GM12892 (cell line): ENCODE measurements around a stretch of chr2.

- RRBS, result no CpG with 5 or more reads among the region's 9 CpGs
These were observed 188.2 kb downstream of the ARL4C start for GRCh38 chr2:234308499-234309280.

DNA sequence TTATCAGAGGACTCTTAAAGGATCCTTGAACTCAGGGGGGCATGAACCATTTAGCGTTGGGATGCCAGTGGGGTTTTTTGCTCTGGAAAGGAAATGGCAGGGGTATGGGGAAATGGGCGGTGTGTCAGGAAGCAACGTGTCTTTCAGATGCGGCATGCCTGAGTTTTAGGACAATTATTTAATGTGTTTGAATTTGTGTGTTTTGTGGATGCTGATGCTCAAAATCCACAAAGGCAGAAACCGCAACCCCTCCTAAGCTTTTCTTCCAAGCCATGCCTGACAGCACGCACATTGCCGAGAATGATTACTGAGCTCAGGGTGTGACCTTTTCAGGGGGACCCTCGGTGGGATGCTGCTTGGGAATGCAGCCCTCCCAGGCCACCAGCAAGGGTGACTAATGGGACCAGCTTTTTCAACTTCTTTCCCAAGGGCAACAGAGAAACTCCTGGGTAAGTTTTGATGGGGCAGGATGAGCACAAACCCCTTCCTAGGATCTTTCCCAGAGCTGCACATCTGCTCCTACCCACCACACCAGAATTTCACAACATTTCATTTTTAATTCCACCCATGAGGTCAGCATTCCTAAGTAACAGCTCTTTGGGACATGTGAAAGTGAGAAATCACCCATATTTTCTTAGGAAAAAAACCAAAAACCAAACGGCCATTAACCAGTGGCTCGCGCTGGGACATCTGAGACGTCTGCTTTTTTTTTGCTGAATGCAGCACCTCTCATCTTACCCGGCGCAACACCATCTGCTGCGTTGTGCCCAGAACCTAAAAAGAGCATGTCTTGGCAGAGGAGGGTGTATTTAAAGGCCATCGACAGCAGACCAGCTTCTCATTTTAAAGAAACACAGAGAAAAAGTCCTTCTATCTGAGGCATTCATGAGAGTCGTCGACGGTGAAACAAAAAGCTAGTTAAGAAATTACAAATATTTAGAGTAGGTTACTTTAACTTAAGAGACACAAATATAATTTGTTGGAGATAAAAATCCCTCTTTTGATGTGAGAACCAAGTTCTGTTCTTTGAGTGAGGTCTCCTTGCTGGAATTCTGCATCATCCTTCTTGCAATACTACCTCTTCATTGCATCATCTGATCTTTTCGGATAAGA, 119.0 kb downstream of the ARL4C start:
- RRBS, result no CpG with 5 or more reads among the region's 20 CpGs

- RRBS, result no CpG with 5 or more reads among the region's 2 CpGs
These were observed 52.7 kb downstream of the ARL4C start for GRCh38 chr2:234444162-234444579.

DNA sequence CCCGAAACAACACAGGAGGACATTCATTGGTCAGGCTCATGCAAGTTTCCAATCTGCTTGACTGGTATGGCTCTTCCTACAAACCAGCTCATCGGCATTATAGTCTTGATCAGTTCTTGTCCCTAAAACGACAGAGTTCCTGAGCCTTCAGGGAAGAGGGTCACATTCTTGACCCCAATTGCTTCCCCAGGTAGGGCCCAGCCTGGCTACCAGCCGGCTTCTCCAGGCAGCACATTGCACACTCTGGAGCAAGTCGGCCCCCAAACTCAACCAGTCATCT, 34.9 kb downstream of the ARL4C start:
- RRBS, result no CpG with 5 or more reads among the region's 5 CpGs

- RRBS, result no CpG with 5 or more reads among the region's 23 CpGs
These were observed 6.5 kb downstream of the ARL4C start for GRCh38 chr2:234489823-234491308.

- RRBS, result no CpG with 5 or more reads among the region's 25 CpGs
These were observed 1.8 kb downstream of the ARL4C start for GRCh38 chr2:234494760-234495804.

- RRBS, result no CpG with 5 or more reads among the region's 4 CpGs
These were observed 133.9 kb upstream of the ARL4C start for GRCh38 chr2:234630753-234631131.

GRCh38 chr2:234676174-234676467, 179.2 kb upstream of the ARL4C start:
- RRBS, result no CpG with 5 or more reads among the region's 2 CpGs

DNA sequence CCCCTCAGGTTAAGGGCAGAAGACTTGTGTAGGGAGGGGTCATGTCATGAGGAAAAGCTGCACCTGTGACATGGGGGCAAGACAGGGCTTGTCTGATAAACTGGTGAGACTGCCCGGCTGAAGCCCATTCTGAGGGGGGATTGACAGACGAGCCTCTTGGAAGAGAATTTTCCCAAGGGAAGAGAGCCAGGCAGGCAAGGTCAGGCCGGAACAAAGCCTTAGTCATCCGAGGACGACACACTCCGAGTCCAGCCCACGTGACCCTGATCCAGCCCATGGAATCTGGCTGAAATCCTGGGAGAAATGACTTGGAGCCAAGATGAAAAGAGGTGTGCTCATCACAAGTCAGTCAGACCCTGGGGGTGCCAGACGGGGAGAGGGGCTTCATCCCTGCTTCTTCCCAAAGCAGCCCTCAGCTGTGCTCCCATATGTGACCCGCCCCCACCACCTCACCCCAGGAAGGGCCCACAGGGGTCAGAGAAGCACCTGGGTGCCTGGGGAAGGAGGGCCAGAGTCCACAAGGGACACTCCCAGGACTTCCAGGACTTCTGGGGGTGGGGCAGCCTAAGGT, 88.4 kb upstream of the SH3BP4 start:
- RRBS, result no CpG with 5 or more reads among the region's 9 CpGs

DNA sequence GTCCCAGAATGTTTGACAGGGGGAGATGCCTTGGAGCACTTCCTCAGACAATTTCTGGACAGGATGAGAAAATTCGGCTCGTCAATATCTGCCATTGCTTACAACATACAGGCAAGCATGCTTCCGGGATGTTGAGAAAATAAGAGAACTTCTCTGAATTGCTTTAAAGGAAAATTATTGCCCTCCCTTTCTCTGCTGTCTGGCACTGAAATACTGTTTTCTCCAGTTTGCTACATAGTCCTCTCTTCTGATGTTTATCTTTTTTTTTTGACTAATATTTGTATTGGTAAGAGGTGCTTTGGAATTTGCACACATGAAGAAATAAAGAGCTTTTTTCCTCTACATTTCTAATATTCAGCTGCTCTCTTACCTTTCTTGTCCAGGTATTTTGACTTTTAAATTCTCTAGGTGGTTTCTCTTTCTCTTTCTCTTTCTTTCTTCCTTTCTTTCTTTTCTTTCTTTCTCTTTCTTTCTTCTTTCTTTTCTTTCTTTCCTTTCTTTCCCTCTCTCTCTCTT, 77.0 kb upstream of the SH3BP4 start:
- RRBS, result no CpG with 5 or more reads among the region's 3 CpGs

- RRBS, result no CpG with 5 or more reads among the region's 15 CpGs
These were observed 19.2 kb upstream of the SH3BP4 start for GRCh38 chr2:234932508-234933132.

DNA sequence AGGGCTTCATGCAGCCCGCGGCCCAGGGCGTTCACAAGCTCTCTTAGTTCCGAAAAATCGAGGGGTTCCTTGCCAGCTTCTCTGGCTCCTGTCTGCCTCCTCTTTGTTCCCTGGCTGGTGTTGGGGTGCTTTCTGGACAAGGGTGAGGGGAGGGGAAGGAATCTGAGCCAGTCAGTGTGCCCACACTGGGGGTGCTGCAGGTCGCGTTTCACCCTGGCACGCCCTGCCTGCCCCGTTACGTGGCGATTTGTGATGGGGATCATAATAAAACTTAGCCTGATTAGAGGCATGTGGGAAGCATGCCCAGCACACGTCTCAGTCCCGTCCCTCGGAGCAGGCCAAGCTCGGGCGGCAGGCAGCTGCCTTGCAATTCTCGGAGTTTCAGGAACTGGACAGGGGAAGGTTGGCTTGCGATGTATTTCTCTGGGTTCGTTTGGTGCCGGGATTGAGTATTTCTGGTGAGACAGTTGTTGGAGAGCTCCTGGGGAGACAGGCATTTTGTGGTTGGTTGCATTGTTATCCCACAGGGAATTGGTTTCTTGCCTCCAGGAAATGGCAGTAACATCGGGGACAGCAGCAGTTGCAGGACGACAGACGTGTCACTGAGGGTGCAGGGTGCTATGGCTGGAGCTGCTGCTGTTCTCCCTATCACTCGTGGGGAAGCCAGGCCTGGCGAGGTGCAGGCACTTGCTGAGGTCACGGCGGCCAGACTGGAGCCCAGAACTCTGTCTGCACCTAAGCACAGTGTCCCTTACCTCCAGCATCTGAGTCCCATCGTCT, 23.0 kb downstream of the SH3BP4 start:
- RRBS, result no CpG with 5 or more reads among the region's 28 CpGs

DNA sequence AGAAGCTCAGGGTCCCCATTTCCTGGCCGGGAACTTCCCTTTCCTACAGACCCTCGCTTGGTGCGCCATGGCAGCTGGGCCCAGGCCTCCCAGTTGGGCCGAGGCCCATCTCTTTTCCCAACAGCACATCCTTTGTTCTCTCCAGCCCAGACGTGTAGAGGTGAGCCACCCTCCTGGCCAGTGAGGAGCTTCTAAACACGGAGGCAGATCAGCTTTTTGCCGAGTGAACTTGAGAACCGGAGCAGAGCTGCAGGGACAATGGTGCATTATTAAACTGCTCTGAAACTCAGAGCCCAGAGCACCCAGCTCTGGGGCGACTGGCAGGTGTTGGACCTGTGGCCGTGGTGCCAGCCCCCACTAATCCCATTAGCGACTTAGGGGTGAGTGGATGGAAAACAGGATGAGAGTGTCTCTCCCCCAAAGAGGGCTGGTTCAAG, 25.4 kb downstream of the SH3BP4 start:
- RRBS, result no CpG with 5 or more reads among the region's 11 CpGs

DNA sequence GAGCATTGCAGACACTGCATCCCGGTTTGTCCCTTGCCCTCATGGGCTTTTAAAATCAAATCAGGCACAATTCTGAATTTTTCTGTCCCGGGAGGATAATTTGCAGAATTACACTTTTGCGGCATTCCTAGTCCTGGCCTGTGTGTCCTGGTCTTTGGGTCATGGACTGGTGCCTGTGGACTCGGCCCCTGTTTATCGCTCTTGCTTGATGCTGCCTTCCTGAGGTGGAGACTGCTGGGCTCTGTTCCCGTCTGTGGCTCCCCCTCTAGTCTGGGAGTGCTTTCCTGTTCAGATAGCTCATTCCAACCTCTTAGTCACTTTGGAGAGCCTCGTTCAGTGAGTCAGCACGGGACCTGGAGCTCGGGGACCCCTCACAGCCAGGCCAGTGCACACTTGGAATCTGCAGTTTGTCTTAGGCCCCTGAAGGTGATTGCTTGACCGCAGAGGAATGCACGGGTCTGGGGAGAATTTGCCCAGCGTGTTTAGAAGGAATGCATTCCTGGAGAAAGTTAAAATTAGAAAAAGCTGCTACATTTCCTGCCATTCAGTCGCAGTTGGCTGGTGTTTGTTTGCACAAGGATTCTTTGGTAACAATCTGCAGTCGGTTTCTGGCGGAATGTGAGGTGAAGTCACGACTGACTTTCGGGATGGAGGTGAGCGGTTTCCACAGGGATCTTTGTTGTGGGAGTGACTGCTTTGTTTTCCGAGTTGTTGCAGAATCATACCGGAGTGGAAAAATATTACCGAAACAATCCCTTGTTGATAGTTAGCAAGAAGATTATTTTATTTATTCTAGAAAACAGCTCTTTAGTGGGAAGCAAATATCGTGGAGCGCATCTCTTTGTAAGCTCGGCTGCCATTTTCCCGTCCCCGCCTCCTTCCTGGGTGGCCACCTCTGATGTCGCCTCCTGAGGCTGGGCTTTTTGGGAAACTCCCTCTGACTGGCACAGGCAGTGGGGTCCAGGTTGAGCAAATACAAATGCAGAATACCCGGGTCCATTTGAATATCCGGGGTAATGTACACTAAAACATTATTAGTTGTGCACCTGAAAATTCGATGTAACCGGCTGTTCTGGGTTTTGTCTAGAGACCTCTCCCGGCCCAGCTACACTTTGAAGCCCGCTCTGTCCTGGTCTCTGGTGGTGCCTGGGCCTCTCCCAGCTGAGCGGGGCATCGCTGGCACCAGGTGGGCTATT, 29.7 kb downstream of the SH3BP4 start:
- RRBS, result no CpG with 5 or more reads among the region's 35 CpGs

- RRBS, result no CpG with 5 or more reads among the region's 9 CpGs
These were observed 44.8 kb downstream of the SH3BP4 start for GRCh38 chr2:234996602-234996980.

GRCh38 chr2:234998265-234999543, 46.9 kb downstream of the SH3BP4 start:
- RRBS, result no CpG with 5 or more reads among the region's 34 CpGs

DNA sequence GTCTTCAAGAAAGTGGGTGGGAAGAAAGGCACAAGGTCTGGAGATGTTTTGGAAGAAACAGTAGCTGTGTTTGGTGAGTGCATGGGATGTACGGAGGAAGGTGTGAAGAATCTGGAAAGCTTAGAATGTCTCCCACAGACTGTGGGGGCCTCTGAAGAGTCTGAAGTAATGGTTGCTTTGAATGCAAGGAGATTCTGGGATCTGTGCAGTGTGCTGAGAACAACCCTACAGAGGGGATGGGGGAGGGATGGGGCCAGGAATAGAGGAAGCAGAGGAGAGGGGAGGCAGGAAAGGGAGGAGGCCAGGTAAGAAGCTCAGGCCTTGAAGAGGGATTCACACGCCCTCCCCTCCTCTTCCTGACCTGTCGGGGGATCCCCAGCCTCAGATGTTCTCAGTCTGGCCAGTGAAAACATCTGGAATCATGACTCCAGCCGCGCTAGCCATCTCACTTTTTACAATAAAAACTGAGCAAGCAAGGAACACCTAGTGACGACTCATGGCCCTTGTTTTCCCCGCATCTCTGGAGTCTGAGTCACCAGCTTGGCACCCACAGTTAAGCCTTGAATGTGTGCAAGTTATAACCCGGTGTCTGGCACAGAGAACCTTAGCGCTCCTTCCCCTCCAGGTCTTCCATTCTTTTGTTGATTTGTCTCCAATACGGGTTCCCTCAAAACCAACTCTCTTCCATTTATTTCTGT, 74.2 kb downstream of the SH3BP4 start:
- RRBS, result no CpG with 5 or more reads among the region's 10 CpGs

DNA sequence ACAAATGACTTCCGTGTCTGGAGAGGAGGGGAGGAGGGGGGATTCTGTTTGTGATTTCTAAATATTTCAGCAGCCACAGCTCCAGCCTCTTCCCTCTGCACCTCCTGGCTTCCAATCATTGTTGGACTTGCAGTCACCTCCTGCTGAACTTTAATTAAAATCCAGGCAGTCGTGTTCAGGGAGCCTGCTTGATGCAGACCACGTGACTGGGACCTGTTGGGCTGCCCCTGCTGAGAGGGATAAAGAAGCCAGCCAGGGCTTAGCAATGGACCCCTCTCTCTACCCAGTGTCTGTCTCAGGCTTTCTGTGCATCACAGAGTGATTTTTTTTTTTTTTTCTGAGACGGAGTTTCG, 115.1 kb downstream of the SH3BP4 start:
- RRBS, result no CpG with 5 or more reads among the region's 5 CpGs

DNA sequence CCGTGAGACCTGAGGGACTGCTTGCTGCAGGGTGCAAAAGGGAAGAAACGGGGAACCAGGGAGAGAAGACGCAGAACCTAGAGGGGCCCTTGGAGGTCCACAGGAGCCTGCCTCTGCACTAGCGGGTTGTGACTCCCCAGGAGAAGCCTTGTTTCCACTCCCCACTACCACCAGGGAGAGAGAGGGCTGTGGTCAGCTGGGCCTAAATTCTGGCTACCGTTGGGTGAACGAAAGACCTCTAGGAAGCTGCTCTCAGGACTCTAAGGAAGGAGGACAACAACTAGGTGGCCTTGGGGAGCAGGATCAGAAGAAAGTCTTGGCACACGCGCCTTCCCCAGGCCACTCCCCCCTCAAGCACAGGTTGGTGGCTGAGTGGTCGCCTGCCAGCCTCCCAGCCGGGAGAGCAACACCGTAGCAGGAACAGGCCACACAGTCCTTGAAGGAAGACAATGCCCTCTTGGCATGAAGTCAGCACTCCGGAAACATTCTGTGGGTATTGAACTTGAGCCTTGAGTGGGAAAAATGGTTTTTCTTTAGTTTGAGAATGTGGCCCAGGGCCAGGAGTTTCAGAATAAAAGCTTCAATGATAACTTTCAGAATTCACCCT, 87.5 kb upstream of the AGAP1 start:
- RRBS, result 72% methylated on average over 3 of the region's 12 CpGs

- RRBS, result no CpG with 5 or more reads among the region's 4 CpGs
These were observed 75.0 kb upstream of the AGAP1 start for GRCh38 chr2:235418823-235419225.